Ishikawa (cell line): ENCODE measurements around a stretch of chr5.

- RRBS: no CpG with 5 or more reads among the region's 3 CpGs
Observed at GRCh38 chr5:72387971-72388496, 67.9 kb downstream of the PTCD2 start.

GRCh38 chr5:72517784-72518450 is 10.7 kb upstream of the ZNF366 start:
- RRBS: no CpG with 5 or more reads among the region's 12 CpGs

DNA sequence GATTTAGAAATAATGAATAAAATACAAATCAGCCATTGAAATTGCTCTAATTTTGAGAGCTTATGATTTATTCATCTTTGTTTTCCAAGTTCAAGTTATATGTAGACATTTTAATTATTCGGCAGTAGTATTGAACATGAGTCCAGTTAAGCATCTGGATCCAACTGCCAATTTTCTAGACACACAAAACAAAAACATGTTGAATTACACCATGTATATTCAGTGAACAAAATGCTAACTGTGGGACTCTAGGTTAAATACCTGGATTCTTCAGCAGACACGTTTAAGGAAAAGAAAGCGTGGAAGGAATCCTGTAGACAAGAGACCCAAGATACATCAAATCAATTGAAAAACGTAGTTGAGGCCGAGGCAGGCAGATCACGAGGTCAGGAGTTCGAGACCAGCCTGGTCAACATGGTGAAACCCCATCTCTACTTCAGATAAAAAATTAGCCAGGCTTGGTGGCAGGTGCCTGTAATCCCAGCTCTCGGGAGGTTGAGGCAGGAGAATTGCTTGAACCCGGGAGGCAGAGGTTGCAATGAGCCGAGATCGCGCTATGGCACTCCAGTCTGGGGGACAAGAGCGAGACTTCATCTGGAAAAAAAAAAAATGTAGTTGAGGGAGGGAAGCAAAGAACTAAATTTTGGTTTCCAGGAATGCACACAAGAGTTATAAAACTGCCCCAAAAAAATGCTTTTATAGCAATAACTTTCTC is 54.2 kb upstream of the FCHO2 start:
- RRBS: no CpG with 5 or more reads among the region's 13 CpGs

- RRBS: no CpG with 5 or more reads among the region's 10 CpGs
Observed at GRCh38 chr5:72908606-72909893, 46.8 kb upstream of the FCHO2 start.

DNA sequence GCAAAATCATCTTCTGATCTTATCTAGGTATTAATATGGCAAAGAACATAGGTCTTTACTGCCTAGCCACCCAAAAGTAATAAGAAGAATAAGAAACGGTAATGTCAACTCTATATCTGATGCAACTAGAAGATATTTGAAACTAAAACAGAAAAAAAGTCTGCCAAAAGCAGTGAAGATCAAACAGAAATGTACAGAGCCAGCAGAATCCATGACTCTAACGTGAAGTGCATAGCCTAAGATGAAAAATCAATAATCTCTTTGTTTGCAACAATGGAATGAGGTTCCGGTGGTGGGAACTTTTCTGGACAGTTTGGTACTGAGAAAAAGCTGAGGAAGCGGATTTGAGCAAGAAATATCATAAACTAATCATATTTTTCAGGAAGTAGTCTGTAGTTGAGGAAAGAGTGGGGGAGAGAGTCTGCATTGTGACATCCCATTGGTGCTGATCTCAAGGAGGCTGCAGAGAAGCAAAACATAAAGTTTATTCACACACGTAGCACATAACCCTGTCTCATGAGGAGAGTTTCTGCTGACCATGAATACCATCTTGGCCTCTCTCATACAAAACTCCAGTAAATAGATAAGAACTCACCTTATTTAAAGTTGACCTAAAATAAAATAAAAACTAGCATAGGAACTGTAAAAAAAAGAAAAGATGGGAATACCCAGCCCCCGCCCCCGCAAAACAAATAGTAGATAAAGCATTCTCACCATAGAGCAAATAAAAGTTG is 15.8 kb upstream of the FCHO2 start:
- RRBS: no CpG with 5 or more reads among the region's 7 CpGs

- RRBS: no CpG with 5 or more reads among the region's 9 CpGs
Observed at GRCh38 chr5:73282312-73283033, 109.5 kb downstream of the TMEM174 start.

GRCh38 chr5:73564657-73564860 is 880 bp downstream of the ANKRA2 start:
- RRBS: no CpG with 5 or more reads among the region's 4 CpGs

DNA sequence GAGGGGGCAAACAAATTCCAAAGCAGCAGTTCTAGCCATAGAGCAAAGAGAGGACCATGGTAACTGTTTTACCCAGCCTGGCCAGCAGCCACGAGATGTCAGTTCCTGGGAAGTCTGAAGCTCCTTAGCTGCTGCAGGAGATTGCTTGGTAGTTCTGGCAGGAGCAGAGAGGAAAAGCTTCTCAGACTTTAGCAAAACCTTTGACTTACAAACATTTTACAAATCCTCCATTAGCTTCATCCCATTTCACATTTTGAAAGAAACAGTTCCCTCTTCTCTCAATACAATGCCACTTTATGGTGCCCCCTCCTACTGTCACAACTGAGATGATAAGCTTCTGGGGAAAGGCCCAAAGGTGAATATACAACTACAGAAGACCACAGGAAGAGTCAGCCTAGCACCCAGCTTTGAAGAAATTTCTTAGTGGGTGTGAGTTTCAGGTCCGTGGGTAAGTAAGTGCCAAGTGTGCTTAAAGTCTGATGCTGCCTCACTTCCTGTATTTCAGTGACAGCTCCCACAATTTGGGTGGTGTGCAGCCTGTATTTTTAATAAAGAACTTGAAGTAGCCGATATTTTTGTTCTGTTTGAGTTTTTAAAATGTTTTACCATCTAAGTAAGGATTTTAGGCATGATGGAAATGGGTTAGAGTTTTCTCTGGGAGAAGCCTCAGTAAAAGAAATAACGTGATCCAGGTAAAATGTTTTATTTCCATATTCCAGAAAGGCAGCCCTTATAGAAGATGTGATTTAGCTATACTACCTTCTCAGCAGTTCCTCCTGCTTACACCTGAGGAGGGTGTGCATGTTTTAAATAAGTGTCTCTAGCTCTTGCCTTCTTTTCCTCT is 68.1 kb downstream of the ARHGEF28 start:
- RRBS: no CpG with 5 or more reads among the region's 4 CpGs

DNA sequence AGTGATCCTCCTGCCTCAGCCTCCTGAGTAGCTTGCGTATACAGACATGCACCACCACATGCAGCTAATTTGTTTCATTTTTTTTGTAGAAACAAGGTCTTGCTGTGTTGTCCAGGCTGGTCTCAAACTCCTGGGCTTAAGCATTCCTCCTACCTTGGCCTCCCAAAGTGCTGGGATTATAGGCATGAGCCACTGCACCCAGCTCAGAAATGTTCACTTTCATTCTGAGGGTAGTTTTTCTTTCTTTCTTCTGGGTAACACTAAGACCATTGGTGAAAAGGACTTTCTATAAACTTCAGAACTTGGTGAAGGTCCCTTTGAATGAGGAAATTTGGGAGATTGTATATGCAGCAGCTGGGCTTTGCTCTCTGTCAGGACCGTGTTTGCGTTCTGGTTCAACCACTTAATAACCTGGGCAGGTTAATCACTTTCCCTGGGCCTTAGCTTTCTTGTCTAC is 196.8 kb downstream of the ARHGEF28 start:
- RRBS: no CpG with 5 or more reads among the region's 3 CpGs

DNA sequence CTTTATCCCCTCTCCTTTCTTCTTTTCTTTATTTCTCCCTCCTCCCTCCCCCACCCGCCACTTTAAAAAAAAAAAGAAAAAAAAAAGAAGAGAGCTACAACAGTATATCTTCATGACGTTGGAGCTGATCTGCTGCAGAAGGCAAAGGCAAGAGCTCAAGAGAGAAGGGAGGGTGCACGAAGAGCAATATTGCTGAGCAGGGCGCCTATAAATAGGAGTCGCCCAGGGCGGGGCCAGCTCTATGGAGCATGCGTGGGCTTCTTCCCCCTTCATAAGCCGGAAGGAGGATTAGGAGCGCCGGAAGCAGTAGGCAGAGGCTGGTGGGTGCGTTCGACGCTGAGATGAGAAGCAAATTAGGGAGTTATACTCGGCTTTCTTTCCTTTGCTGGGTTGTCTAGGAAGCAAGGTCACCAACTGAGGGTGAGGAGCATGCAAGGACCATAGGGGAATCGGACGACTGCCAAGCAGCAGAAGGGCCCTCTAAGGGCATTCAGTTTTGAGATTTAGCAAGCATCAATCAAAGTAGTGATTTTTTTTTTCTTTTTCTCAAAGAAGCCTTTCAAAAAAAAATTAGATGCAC is 496.8 kb downstream of the ENC1 start:
- RRBS: no CpG with 5 or more reads among the region's 16 CpGs

- RRBS: no CpG with 5 or more reads among the region's 8 CpGs
Observed at GRCh38 chr5:74628813-74629596, 11.5 kb downstream of the ENC1 start.

DNA sequence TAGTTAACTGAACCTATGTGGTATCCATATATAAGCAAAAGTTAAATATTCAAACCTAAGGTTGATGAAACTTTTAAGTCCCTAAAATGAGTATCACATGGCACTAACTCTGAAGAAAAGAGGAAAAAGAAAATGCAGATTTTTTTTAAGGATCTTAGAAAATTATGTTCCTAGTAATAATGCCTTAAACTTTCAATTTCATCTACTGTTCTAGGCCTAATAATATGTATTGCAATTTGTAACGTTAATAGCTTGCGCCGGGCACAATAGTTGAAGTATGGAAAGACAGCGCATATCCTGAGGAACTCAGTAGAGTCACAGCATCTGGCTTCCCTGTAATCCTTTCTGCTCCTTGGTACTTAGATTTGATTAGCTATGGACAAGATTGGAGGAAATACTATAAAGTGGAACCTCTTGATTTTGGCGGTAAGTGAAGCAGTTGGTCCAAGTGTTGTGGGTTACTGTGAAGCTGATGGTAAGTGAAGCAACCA is 33.6 kb downstream of the HEXB start:
- RRBS: no CpG with 5 or more reads among the region's 5 CpGs

GRCh38 chr5:74865294-74865563 is 958 bp downstream of the FAM169A start:
- RRBS: no CpG with 5 or more reads among the region's 13 CpGs

- RRBS: no CpG with 5 or more reads among the region's 10 CpGs
Observed at GRCh38 chr5:75048362-75048860, 3.9 kb downstream of the GCNT4 start.

DNA sequence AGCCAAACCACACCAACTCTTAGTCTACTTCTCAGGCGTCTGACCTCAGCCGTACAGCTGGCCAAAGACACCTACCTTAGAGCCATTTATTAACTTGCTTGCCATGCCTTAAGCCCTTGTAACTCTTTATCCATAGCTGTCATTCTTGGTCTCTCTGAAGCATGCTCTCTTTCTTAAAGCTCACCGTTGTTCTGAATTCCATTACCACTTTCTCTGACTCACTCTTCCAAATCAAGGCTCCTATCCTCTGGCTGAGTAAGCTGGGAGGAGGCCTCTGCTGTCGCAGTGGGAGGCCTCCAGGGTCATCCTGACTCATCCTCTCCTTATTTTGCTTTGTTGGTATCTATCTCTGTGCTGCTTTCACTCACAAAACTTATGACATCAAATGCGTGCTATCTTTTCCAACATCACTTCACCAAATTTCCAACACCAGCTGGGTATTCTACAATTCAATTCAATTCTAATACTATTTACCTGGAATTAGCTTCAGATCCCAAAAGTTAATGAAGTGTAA is 16.1 kb upstream of the HMGCR start:
- RRBS: no CpG with 5 or more reads among the region's 5 CpGs

DNA sequence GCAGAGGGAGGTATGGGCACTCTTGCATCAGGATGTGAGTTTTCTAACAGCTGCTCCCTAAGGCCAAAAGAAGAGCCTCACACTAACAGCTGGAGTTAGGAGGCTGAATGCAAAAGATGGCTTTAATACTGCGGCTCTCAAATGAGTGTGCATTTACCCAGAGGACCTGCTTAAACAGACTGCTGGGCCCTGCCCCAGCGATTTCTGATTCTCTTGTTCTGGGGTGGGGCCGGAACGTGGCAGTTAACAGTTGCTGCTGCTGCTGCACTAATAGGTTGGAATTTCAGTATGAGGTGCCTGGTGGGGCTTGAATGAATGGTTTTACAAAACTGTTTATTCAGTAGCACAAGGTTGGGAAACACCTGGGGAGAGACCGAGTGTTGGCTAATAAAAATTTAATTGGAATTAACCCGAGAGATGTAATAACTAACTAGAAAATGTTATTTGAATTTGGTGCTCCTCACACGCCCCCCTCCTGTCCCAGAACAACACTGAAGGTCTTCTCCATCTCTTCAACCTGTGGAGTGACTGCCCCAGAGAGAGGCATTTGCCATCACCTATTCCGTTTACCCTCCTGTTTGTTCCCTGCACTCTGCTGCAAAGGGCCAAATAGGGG is 26.2 kb downstream of the HMGCR start:
- RRBS: no CpG with 5 or more reads among the region's 8 CpGs

DNA sequence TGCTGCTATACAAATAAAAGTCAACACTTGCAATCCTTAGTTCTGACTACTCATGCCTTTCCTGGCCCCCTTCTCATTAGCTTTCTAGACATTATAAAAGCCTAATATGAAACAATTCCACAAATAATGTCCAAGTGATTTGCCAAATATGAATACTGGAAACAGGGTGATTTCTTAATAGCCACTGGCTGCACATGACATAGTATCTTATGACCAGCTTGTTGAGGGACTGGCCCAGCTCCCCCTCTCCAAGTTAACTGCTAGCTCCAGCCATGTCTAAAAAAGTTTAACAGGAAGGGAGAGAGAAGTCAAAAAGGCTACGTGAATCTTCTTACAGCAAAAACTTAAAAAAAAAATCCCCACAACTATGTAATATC is 1.5 kb downstream of the CERT1 start:
- RRBS: no CpG with 5 or more reads among the region's 1 CpG

DNA sequence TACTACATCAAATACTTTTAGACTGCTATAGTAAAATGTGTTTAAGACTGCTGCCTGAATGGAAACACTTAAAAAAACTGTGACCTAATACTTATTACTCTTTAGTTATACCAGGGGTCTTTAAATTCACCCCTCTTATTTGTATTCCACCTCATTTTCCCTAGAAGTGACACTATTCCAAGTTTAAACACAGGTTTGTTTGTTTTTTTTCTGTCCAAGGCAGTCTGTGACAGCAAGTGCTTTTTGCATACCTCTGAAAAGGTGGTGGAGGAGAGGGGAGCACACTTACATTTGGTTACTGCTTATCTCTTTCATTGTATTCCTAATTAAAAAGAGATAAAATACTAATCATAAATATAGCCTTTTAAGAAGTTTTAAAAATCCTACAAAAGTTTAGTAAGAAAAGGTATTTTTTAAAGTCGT is 36.7 kb upstream of the ANKDD1B start:
- RRBS: no CpG with 5 or more reads among the region's 1 CpG

- RRBS: no CpG with 5 or more reads among the region's 2 CpGs
Observed at GRCh38 chr5:75648680-75649223, 37.5 kb downstream of the ANKDD1B start.